AG09319 (cell line): ENCODE results near the genes SEC14L4 and PLA2G3.

DNA sequence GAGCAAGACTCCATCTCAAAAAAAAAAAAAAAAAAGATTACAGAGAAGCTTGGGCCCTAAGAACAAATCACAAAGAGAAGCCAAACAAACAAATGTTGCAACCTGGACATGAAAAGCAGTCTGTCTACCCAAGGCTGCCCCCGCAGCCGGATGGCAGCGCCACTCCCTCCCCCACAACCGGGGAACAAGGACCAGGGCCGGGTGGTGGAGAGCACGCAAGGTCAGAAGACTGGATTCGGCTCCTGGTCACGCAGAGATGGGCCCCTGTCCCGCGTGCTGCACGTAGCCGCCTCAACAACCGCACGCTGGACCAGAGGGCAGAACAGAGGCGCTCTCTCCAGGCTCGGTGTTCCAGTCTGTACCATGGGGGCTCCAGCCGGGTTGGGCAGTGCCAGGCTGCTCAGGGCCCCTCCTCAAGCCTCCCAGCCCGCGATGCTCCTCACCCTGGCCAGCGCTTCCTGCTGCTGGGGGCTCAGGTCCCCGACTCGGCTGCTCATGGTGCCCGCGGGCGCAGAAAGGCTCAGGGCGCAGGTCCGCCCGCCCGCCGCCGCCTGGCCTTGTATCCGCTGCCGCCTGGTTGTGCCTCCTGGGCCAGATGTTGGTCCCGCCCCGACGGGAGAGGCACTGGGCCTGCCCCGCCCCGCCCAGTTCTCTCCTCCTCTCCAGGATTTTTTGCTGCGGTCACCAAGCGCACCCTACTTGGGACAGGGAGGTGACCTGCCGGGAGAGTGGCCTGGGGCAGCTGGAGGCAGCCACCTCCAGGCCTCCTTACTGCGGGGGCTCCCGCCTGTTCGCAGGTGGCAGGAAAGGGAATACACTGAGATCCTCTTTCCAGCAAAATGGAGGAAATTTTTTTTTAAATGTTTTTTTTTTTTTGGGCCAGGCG lies at the start of gene SEC14L4:
TSS of gene SEC14L4 (minus strand) at position 581 of the 886 bp plus-strand sequence.
- RRBS, result no CpG with 5 or more reads among the region's 45 CpGs

DNA sequence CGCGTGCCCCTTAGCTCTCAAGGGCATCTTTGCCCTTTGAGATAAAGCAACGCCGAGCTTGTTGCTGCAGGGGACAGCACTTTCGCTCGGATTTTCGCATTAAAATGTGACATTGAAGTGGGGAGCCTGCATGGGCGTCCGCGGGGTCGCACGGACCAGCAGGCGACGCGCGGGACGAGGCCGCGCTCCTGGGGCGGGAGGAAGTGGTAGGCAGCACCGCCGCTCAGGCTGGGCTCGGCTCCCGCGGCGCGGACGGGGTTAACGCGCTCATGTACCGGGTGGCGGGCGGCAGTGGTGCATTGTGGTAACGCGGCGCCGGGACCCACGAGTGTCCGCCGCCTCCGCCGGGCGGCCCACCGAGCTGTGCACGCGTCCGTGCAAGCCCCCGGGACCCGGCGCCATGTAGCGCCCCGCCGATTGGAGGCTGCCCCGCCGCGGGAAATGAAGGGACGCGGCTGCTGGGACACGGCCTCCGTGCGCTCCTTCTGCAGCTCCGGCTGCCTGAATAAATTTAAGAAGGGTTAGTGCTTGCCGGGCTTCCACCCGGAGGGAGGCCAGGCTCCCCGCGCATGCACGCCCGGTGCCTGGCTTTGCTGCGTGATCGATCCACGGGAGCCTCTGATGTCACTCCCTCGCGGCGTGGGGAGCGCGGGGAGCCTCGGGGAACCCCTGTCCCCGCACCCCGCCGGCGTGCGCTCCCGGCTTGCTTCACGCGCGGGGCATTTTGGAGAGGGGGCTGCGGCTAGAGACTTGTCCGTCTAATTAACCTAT lies 127.7 kb downstream of the OSBP2 start:
- RRBS, result 2% methylated on average over 14 of the region's 88 CpGs

DNA sequence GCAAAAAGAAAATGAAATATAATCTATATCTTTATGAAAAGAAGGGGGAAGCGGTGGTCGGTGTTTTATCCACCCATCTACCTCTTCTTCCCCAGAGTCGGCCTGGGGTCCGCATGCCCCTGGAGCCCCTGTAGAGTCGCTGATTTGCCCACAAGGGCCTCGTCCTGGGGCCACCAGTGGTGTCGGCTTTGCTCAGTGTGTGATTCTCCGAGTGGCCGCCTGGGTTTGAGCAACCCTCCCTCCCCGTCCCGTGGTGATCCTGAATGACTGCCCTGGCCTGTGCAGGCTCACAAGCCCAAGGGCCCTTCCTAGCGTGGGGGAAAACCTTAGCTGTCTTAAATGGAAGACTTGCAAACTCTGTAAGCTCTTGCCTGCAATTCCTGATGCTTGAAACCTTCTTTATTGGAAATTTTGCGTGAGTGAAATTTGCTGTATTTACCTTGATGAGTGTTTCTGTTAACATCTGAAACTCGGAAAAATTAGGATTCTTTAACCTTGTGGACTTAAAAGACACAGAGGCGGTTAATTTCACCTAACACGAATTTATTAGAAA lies 128.4 kb downstream of the OSBP2 start:
- RRBS, result no CpG with 5 or more reads among the region's 16 CpGs

- RRBS, result no CpG with 5 or more reads among the region's 10 CpGs
Measured at GRCh38 chr22:31039027-31039809, 41.9 kb upstream of the SMTN start.

DNA sequence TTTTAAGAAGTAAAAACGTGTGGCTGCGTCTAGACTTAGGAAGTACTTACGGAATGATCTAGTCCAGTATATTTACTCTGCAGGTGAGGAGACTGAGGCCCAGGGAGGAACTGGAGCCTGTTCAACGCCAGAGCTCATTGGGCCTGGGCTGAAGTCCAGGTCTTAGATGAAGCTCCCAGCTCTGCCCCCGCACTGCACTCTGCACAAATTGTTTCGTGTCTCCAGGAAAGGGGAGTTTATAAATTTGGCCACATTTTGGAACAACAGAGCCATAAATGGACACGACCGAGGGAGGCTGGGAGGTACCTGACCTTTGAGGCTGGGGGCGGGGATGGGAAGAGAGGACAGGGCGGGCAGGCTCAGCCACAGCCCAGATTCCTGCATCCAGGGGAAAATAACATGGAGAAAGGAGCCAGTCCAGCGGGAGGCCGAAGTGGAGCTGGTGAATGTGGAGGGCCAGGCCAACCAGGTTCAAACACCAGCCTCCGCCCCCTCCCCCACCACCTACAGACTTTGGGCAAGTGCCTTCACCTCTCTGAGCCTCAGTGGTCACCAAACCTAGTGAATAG lies 36.9 kb upstream of the SMTN start:
- RRBS, result no CpG with 5 or more reads among the region's 13 CpGs

GRCh38 chr22:31085149-31086076 lies 4.3 kb downstream of the SMTN start:
- RRBS, result 0% methylated on average over 3 of the region's 41 CpGs

DNA sequence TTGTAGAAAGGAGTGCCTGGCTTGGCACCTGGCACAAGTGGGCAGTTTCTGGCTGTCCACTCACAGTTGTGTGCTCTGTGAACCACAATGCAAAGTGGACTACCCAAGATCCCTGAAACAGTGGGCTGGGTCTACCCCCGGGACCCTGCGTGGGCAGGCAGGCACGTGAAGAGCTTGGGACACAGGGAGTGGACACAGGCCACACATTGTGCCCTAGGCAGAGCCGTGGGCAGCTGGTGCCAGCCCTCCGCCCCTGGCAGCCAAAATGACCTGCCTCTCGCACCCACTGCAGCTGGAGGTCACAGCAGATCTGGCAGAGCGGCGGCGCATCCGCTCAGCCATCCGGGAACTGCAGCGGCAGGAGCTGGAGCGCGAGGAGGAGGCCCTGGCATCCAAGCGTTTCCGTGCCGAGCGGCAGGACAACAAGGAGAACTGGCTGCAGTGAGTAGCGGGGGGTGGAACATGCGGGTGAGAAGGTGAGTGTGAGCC lies 6.6 kb downstream of the SMTN start:
- RRBS, result no CpG with 5 or more reads among the region's 20 CpGs

- RRBS, result no CpG with 5 or more reads among the region's 5 CpGs
Measured at GRCh38 chr22:31106659-31106855, 811 bp downstream of the SELENOM start.

GRCh38 chr22:31139899-31140784 lies at the start of gene PLA2G3:
PLA2G3 (minus strand) TSS chr22:31140508.
- RRBS, result 21% methylated on average over 10 of the region's 24 CpGs

DNA sequence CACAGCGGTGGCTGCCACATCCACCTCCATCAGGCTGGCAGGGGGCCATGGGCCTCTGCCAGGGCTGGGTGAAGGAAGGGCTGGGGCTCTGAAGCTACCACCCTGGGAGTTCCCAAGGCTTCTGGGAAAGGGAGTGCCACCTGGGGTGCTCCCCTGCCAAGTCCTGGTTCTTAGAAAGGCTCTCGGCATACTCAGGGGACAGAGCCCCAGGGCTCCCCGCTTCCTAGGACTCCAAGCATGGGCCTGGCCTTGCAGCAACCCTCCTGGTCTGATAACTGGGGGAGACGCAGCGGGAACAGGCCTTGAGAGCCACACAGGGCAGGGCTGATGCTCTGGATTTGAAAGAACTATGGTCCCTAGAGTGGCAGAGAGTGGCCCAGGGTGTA lies 478 bp upstream of the PLA2G3 start:
- RRBS, result no CpG with 5 or more reads among the region's 5 CpGs

GRCh38 chr22:31148932-31149325 lies 8.6 kb upstream of the PLA2G3 start:
- RRBS, result no CpG with 5 or more reads among the region's 3 CpGs

DNA sequence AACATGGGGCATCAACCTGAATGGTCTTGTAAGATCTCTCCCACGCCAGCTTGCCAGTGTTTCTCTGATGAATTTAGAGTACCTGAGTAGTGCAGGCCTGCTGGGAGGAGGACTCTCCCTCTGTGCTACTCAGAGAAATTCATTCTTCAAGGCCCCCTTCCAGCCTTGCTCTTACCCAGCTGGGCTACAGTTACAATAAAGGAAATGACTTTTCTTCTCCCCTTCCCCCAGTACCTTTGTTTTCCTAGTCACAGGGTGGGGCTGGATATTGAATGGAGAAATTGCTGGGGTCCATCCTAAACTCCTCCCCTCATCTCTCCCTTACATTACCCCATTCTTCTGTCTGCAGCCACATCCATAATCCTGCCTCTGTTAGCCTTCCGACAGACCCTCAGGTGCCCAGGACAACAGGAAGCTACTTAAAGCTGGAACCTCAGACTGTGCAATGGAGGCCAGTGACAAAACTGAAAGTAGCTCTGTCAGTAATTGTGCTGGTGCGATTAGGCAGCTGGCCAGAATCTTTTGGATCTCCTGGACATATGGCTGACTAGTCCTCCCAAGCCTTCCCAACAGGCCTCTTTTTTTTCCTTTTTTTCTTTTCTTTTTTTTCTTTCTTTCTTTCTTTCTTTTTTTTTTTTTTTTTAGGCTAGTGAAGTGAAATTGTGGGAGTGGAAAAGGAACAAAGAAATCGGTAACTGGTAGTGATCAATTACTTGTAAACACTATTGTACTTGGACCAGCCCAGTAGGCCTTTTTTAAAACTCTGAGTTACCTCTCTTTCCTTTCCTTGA lies 17.5 kb downstream of the LIMK2 start:
- RRBS, result no CpG with 5 or more reads among the region's 4 CpGs

- RRBS, result no CpG with 5 or more reads among the region's 6 CpGs
Measured at GRCh38 chr22:31283051-31283587, 9.2 kb downstream of the PIK3IP1 start.

GRCh38 chr22:31286106-31286881 lies 6.0 kb downstream of the PIK3IP1 start:
- RRBS, result no CpG with 5 or more reads among the region's 7 CpGs

DNA sequence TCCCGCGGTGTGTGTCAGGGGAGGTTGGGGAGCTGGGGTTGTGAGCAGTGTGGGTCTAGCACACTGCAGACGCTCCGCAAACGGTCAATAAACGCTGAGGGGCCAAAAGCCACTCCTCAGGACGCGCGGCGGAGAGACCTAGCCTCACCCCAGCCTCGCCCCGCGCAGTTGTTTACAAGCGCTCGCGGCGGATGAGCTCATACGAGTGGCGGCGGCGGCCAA lies 1.8 kb downstream of the PIK3IP1 start:
- RRBS, result no CpG with 5 or more reads among the region's 21 CpGs

DNA sequence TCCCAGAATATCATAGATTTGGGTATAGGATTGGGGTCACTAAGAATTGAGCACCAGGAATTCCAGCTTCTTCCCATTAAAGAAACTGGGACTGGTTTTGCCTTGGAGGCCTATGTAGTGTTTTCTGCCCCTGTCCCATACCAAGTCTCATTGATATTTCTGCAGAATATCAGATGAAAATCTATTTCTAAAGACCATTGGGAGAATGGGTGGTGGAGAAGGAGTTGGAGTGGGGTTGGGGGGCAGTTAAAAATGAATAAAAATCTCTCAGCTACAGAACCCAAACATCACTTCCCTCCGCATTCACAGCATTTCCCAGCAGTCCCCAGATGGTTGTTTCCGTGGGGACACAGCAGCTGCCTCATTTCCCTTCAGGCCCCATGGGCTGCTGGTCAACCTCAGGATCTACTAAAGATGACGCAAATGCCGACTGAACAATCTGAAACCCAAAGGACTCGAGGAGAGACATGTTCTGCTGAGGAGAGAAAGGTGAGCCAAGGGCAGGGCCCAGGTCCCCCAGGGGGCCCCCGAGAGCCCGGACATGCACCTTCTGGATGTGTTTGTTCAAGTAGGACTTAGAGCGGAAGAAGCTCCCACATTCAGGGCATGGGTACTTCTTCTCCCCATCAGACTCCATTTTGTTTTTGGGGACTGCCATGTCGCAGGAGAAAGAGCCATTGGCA lies 19.5 kb downstream of the PATZ1 start:
- RRBS, result no CpG with 5 or more reads among the region's 9 CpGs

DNA sequence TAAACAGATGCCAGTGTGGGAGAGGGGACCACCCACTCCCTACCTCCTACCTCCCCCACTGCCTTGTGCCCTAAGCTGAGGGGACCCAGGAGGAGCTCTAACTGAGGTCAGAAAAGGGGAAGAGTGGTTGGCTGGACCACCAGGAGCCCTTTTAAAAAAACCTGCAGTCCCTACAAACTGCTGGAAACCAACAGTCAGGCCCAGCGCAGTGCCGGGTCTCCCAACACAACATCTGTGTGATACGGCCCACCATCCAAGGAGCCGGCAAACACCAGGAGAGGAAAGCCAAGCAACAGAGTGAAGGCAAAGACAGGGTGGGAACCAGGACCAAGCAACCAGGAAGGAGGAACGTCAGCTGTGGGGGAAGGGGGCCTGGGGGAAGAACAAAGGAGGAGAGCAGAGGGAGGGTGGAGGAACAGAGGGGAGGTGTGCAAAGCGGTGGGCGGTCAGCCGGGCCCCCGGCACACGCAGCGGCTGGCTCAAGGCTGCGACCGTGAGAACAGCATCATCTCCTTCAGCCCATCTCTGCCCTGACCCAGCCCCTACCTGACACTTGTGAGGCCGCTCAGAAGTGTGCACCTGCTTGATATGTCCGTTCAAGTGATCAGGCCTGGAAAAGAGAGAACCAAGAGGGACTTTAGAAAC lies 3.7 kb downstream of the PATZ1 start:
- RRBS, result 67% methylated on average over 2 of the region's 15 CpGs

GRCh38 chr22:31343755-31344171 lies 2.4 kb downstream of the PATZ1 start:
- RRBS, result no CpG with 5 or more reads among the region's 9 CpGs

DNA sequence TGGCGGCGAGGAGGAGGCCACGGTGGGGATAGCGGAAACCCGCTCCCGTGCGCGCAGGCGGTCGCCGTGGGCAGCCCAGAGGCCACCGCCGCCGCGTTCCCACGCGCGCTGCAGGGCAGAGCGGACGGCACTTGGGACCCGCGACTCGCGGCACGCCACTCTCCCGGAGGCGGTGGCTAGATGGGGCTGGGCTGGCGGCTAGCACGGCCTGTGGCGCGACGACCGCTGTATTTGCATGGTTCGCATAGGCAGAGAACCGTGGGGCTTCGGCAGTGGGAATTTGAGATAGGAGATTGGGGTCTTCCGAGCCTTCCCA lies 354 bp upstream of the EIF4ENIF1 start:
- RRBS, result no CpG with 5 or more reads among the region's 37 CpGs

GRCh38 chr22:31630690-31631470 lies 31.1 kb downstream of the PISD start:
- RRBS, result 3% methylated on average over 4 of the region's 34 CpGs